SEM (cell line): ENCODE results near the genes CRCT1, LCE3E, LCE1B and JTB.

DNA sequence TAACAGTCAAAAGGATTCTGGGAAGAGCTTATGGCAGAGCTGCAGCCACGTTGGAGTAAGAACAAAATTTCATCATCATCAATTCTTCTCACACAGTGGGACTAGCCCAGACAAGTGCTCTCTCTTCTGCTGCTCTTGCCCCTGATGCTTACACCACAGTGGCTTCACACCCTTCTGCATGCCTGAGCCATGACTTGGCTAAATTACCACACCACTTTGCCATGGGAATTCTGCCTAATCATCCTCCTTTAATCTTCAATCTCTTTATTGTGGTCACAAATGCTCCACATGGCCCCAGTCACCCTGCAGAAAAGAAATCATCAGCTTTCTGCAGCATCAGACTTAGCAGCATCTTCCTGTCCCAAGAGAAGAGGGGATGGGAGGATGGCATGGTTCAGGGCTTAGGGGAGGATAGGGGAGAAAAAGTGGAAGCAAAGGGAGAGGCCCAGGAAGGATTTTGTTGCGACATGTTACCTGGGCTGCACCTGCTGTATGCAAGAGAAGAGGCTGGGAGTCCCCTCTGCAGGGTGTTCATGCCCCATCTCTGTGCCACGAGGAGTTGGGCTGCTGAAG, 8.9 kb upstream of the RPTN start:
- PRO-cap = no peak

DNA sequence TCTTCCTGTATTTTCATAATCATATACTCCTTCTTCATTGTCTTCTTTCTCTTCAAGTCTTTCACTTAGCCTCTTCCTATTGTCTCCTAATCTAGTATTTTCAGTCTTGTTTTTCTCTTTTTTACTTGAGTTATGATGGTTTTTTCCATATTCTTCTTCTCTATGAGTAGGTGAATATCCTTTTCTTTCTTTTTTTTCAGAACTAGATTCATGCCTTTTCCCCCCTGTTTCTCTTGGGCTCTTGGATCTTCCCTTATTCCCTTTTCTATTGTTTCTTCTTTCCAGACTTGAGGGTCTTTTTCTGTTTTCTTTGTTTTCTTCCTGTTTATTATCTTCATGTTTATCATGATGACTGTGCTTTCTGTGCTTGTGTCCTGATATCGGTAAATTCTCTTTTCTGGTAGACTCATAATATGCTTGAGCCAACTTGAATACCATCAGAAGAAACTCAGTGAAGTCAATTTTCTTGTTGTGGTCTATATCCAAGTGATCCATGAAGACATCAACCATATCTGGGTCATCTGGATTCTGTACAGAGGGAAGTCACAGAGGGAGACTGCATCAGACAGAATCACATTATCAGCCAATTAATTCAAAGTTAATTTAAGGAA, 10.7 kb downstream of the FLG start:
- PRO-cap = no peak

DNA sequence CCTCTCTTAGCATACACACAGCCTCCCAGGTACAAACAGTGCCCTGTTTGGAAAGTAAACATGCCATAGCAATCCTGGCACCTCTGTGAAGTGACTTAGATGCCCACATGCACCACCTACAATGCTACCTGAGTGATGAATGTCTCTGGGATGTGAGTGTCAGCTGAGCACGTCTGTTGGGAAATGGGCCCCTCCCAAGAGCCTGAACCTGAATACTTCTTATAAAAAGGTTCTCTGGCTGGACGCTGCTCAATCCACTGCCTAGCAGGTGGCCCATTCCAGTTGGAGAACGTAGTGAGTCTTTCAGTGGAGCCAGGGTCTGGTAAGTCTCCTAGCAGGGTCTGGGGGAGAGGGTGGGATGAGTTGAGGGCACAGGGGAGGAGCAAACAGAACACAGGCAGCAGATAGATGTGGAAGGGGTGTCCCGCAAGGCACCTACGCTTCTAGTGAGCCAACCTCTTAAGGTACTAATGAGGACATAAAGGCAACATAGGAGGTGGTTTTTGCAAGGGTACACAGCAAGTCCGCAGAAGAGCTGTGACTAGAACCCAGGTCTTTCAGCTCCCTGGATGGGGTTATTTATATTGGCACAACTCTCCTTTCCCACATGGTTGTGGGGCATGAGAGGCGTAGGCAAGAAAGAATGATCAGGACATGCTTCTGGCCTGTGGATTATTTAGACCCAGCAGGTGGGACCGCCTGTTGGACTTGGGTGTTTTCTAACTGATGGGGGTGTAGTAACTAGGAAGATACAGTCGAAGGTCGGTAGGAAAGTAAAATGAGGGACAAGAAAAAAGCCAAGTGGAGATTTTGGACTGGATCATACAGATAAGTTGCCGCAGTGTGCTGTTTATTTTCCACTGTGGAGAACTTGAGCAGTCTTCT, at the start of gene CRCT1:
Gene CRCT1 (plus strand): TSS at position 252 of the 885 bp plus-strand sequence.
- PRO-cap = no peak

DNA sequence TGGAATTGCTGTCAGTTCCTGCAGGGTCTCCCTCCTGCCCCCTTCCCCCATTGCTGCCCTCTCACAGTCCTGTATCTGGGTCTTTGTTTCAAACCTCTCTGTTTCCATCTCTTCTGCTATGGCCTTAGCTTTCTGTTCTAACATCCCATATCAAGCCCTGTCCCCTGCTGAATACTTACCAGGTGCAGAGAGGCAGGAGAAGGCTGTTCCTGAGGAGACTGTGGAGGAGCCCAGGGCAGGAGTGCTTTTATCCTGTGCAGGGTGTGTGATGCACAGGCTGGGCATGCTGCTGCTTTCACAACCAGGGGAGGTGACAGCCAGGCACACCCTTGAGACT, at the start of gene LCE3E:
Gene LCE3E (minus strand): TSS at position 222 of the 337 bp plus-strand sequence.
- PRO-cap = no peak

DNA sequence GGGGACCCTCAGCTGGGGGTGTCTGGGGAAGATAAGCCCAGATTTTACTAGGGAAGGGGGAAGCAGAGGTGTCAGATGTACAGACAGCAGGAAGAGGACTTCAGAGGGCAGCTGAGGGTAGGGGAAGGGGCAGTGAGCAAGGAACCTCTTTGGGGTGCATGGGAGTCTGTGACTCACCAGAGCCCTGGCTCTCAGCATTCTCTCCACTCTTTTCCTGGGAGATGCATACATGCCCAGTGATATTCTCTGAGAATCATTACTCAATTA, 416 bp upstream of the LCE3B start:
- PRO-cap = no peak

GRCh38 chr1:152811560-152812150, at the start of gene LCE1B:
LCE1B (plus strand) TSS chr1:152811971.
- PRO-cap = no peak

GRCh38 chr1:153466124-153466806, 5.8 kb upstream of the S100A7 start:
- PRO-cap = no peak

- PRO-cap = no peak
Measured at GRCh38 chr1:153535114-153535907, 480 bp downstream of the S100A6 start.

- PRO-cap = no peak
Measured at GRCh38 chr1:153561249-153561850, 4.3 kb downstream of the S100A2 start.

- PRO-cap = unidirectional peak, minus-strand start at chr1:153567061
Measured at GRCh38 chr1:153567000-153567442, 1.4 kb upstream of the S100A2 start.

GRCh38 chr1:153572469-153573065, 6.9 kb upstream of the S100A2 start:
- PRO-cap = unidirectional peak, plus-strand start at chr1:153572743

GRCh38 chr1:153633157-153633990, 492 bp upstream of the CHTOP start:
- PRO-cap = bidirectional peak, plus-strand start at chr1:153634076, minus-strand start at chr1:153633848

GRCh38 chr1:153679222-153679775, 811 bp downstream of the NPR1 start:
- PRO-cap = no peak

GRCh38 chr1:153698468-153698864, 20.0 kb downstream of the NPR1 start:
- PRO-cap = no peak

GRCh38 chr1:153771596-153772286, 3.5 kb upstream of the SLC27A3 start:
- PRO-cap = bidirectional peak, plus-strand start at chr1:153771929, minus-strand start at chr1:153771881; unidirectional peak, minus-strand start at chr1:153772010

DNA sequence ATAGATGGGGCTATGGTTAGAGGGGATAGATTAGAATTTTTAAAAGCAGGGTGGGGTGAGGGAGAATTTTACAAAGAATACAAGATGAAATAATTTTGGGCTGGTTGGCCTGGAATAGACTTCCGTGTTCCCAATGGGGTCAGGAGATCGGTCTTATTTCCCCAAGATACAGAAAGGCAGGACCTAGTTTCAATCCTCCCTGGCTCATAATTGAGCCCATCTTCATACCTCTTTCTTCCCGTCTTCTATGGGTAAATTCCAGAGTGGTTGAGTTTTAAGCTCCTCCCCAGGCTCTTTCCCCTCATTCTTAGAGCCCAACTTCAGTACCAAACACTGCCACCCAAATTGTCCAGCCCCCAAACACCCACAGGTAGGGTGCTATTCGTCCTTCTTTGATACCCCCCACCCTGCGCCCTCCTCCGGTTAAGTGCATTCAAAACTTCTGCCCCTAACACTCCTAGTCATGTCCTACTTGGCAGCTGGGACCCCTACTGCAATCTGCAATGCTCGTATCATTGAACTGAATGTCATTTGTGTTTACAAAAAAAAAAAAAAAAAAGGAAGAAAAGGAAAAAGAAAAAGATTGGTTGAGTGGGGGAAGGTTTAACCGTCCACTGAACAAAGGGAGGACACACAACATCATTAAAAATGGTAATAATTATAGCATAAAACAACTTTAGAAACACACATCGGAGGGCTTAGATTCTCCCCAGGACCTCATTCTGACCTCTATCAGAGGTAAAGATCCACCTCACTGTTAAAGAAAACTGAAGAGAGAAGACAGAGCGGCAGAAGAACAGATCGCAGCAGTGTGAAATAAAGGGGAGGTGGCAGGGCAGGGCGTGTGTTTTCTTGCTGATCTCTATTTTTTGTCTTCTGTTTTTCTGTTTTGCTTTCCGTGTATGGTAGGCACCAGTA, 34.2 kb downstream of the SLC27A3 start:
- PRO-cap = no peak

DNA sequence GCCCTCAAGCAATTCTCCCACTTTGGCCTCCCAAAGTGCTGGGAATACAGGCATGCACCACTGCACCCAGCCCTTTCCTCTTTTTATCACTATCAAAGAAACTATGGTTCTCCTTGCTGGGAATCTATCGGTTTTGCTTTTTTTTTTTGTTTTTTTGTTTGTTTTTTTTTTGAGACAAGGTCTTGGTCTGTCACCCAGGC, 48.3 kb downstream of the SLC27A3 start:
- PRO-cap = no peak

DNA sequence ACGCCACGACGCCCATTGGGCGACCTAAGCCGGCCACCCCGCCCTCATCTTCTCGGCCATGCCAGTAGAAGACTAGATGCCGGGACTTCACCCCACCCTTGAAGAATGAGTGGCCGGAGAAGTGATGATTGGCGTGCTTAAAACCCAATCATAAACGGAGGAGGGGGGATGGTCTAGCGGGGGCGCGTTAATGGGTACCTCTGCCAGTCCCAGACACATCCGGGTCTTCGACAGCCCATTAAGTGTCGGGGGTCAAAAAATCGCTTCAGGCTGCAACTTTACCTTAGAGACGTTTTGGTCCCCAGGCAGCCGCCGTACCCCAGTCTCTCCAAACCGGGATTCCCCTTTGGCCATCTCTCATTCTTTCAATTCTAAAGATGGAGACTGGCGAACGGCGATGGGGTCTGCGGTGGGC, 252 bp upstream of the GATAD2B start:
- PRO-cap = bidirectional peak, plus-strand start at position 218 of the sequence, minus-strand start outside the sequence; unidirectional peak, plus-strand start at position 360 of the sequence

GRCh38 chr1:153977545-153978229, at the start of gene JTB:
JTB (minus strand) TSS chr1:153977674.
- PRO-cap = bidirectional peak, plus-strand start at chr1:153977745, minus-strand start at chr1:153977674

- PRO-cap = no peak
Measured at GRCh38 chr1:153981078-153981584, 3.7 kb upstream of the JTB start.